ENCODE data around the gene SOSTDC1.

GRCh38 chr7:12424028-12424632 lies 20.5 kb upstream of the VWDE start:
- PRO-cap = no peak

DNA sequence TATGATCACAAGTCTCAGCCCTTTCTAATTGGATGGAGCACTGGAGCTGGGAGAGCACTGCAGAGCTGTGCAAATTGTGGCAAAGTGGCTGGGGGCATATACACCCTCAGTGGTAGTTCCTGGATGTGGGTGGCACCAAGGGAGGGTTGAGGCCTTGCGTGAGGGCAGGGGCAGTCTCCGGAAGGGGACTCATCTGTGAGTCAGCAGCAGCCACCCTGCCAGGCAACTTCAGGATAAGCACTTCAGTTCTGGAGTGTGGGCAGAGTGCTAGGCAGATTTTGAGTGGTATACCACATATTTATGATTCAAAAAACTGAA lies 210.5 kb downstream of the ETV1 start:
- PRO-cap = no peak

DNA sequence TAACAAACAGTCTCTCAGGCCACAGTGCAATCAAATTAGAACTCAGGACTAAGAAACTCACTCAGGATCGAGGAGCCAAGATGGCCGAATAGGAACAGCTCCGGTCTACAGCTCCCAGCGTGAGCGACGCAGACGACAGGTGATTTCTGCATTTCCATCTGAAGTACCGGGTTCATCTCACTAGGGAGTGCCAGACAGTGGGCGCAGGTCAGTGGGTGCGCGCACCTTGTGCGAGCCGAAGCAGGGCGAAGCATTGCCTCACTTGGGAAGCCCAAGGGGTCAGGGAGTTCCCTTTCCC lies 183.3 kb downstream of the ETV1 start:
- PRO-cap = no peak

DNA sequence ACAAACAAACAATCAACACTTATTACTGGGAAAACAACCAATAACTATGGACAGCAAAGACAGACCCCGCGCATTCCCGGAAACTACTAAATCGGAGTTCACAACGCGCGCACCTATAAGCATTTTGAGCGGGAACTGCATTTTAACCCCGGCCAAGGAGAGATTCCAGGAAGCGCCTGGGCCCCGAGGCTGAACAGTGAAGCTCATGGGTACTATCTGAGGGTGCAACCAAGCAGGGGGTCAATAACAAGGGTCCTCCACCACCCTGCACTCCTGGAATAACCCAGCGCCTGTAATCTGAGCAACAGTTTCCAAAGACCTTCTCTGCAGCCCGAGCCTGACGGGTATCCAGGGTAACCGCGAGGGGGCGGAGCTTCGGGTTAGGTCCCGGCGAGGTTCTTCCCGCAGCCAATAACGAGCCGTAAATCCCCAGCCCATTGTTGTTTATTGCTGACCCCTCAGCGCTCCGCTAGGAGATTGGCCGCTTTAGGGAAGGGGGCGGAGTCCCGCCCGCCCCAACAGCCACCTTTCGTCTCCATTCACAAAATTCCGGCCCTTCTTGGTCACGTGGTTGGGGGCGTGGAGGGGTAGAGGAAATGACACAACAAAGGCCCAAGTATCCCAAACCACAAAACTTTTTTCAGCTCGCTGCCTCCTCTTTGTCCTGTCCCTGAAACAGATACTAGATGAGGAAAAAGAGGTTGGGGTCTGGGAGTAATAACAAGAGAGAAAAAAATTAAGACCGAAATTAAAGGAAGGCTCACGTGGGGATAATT lies 1.7 kb upstream of the ETV1 start:
- PRO-cap = bidirectional peak, plus-strand start at position 631 of the sequence, minus-strand start at position 416 of the sequence

DNA sequence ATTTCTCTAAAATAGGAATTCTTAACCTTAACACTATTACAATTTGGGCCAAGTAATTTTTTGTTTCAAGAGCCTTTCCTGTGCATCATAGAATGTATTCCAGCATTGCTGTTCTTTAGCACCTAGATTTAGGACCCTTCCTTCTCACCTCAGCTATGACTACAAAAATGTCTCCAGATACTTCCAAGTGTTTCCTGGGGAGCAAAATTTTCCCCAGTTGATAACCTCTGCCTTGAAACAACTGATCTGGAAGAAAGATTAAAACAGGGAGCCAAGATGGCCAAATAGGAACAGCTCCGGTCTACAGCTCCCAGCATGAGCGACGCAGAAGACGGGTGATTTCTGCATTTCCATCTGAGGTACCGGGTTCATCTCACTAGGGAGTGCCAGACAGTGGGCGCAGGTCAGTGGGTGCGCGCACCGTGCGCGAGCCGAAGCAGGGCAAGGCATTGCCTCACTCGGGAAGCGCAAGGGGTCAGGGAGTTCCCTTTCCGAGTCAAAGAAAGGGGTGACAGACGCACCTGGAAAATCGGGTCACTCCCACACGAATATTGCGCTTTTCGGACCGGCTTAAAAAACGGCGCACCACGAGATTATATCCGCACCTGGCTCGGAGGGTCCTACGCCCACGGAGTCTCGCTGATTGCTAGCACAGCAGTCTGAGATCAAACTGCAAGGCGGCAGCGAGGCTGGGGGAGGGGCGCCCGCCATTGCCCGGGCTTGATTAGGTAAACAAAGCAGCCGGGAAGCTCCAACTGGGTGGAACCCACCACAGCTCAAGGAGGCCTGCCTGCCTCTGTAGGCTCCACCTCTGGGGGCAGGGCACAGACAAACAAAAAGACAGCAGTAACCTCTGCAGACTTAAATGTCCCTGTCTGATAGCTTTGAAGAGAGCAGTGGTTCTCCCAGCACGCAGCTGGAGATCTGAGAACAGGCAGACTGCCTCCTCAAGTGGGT lies 14.5 kb downstream of the AGMO start:
- PRO-cap = no peak

GRCh38 chr7:15688873-15689442 lies 2.5 kb upstream of the MEOX2 start:
- PRO-cap = no peak

- PRO-cap = no peak
Measured at GRCh38 chr7:16465203-16466126, at the start of gene SOSTDC1. SOSTDC1 (minus strand) TSS chr7:16465738.

GRCh38 chr7:16661867-16662270 lies 15.9 kb downstream of the BZW2 start:
- PRO-cap = no peak

- PRO-cap = no peak
Measured at GRCh38 chr7:16665208-16665648, 19.2 kb downstream of the BZW2 start.

DNA sequence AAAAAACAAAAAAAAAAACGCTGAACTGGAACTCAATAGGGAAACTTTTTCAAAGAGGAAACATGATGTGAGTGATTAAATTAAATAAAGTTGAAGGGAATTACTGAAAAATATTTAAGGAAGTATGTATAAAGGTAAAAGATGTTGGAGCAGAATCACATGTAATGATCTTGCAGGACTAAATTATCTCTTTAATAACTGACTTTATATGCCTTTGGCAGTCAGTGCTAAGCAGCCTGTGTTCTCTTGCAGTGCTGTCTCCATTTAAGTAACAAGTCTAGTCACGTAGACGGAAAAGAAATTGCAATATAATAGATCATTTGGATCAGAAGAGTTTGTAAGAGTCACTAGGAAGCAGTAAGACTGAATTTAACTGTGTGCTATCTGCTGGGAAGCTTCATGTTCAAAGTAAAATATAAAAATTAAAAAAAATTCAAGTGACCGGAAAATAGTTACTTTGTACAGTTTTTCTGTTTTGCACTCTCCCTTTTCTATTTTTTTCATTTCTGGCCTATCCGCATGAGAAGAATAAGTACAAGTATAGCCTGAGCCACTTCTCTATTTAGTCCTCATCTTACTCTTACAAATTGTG lies 21.4 kb downstream of the BZW2 start:
- PRO-cap = no peak

DNA sequence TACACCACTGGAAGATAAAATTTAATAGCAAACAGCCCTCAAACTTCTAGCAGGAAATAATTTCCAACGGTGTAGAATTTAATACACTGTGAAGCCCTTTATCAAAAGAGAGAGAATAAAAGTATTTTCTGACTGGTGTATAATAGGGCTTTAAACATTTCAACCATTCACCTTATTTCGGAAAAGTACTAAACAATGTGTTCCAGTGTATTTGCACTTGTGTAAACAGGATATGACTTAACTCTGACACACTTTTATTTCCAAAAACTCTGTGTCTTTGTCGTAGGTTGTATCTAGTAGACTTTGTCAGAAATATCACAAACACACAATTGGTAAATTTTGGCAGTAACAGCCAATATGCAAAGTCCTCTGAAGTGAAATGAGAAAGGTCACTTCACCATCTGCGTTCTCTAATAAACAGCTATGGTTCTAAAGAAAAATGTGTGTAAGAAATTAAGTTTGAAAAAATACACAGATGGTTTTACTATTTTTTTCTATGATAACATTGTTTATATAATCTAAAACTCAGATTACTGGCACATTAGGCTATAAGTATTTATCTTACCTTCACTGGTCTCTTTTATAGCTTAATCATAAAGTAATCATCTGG lies 10.3 kb upstream of the TSPAN13 start:
- PRO-cap = no peak

GRCh38 chr7:16794798-16795287 lies 10.0 kb downstream of the AGR2 start:
- PRO-cap = no peak

GRCh38 chr7:16905176-16905660 lies 23.4 kb upstream of the AGR3 start:
- PRO-cap = no peak

GRCh38 chr7:16916068-16916610 lies 34.4 kb upstream of the AGR3 start:
- PRO-cap = no peak

DNA sequence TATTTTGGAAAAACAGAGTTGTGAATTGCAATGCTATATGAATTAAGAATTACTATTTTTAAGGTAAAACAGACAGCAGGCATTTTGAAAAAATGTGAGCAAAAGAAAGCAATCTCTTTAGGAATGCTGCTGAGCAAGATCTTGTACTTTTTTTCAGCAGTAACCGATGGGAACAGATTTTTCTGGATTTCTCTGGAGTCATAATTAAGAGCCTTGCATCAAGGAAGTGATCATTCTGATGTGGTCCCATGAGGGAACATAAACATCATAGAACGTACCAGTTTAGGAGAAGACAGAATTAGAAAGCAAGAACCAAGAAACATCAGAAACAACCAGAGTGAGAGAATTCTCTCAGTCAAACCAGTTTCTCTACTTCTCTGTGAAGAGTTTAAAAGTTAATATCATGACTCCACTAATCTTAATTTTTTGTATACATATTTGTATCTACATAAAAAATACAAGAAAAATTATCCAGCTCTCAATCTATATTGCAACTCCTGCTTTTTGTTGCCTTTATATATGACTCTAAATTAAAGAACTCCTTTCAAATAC lies 157.1 kb upstream of the AGR3 start:
- PRO-cap = no peak

DNA sequence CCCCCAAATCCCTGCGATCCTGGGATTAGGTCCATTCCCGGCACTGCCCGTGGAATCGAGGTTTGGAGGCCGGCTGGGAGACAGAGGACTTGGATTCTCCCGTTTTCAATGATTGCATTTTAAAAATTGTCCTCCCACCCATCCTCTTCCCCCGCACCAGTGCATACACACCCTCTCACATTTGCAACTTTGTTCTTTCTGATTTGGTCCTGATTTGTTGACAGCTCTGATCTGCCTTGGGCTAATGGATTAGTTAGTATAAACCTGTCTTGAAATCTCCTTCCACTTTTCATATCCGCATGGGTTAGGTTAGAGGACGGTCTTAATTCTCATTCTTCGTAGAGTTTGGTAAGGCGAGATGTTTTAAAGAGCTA lies 941 bp downstream of the AHR start:
- PRO-cap = bidirectional peak, plus-strand start at position 52 of the sequence, minus-strand start outside the sequence

- PRO-cap = no peak
Measured at GRCh38 chr7:17301056-17301276, 2.5 kb downstream of the AHR start.

- PRO-cap = no peak
Measured at GRCh38 chr7:17325345-17325961, 27.0 kb downstream of the AHR start.

DNA sequence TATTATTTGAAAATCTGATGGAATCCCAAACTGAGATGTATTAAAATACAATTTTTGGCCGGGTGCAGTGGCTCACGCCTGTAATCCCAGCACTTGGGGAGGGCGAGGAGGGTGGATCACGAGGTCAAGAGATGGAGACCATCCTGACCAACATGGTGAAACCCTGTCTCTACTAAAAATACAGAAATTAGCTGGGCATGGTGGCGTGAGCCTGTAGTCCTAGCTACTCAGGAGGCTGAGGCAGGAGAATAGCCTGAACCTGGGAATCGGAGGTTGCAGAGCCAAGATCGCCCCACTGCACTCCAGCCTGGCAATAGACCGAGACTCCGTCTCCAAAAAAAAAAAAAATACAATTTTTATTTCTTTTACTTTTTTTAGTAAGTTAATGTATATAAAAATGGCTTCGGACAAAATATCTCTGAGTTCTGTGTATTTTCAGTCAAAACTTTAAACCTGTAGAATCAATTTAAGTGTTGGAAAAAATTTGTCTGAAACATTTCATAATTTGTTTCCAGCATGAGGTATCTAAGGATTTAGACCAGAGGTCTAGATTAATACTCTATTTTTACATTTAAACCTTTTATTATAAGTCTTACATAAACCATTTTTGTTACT lies 46.6 kb downstream of the AHR start:
- PRO-cap = no peak

DNA sequence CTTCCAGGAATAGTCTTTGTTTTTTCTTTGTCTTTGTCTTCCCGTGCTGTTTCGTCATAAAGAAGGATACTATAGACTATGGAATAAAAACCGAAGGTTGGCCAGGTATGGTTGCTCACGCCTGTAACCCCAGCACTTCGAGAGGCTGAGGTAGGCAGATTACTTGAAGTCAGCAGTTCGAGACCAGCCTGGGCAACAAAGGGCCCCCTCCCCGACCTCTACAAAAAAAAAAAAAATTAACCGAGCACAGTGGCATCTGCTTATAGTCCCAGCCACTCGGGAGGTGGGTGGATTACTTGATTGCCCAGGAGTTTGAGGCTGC lies 211.3 kb downstream of the SNX13 start:
- PRO-cap = no peak